ENCODE data around the gene C1GALT1C1L.

GRCh38 chr2:42863949-42864305, 71.5 kb upstream of the HAAO start:
- RAMPAGE, long total RNA, result no peak
- RRBS, result 93% methylated on average over 2 of the region's 8 CpGs

DNA sequence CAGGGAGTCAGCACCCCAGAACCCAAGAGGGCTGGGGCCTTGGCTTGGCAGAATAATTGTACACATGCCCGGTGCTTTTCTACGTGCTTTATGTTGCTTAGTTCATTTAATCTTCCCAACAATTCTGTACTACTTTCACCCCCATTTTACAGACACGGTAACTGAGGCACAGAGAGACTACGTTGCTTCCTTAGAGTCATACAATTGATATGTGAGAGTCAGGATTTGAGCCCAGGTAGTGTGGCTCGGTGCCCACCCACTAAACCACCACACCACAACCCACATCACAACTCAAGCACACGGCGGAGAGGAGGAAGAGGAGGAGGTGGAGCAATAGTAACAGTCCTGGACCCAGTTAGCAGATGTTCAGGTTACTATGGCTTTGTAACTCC, 167.3 kb downstream of the ZFP36L2 start:
- RAMPAGE, long total RNA, result no peak
- RRBS, result no CpG with 5 or more reads among the region's 7 CpGs

GRCh38 chr2:43074877-43075693, 151.3 kb downstream of the ZFP36L2 start:
- RAMPAGE, long total RNA, result no peak
- RRBS, result no CpG with 5 or more reads among the region's 6 CpGs

DNA sequence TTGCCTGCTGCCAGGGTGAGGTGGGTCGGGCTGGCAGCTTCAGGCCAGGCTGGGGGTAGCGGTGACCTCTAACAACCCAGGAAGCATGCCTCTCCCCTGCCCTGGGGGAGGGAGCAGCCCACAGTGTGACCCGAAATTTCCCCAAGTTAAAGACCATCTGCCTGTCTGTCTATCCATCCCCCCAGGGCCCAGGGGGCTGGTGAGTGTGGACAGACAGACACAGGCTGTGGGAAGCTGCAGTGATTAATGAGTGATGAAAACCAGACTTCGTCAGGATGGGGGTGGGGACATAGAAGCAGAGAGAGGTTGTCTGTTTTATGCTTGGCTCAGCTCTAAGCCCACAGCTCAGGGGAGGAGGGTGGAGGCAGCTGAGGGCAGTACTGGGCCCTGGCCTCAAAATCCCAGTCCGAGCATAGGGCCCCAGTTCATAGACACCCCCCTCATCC, 144.0 kb downstream of the ZFP36L2 start:
- RAMPAGE, long total RNA, result no peak
- RRBS, result no CpG with 5 or more reads among the region's 5 CpGs

GRCh38 chr2:43155817-43156528, 70.4 kb downstream of the ZFP36L2 start:
- RAMPAGE, long total RNA, result no peak
- RRBS, result 14% methylated on average over 2 of the region's 16 CpGs

GRCh38 chr2:43168233-43168715, 58.1 kb downstream of the ZFP36L2 start:
- RAMPAGE, long total RNA, result no peak
- RRBS, result no CpG with 5 or more reads among the region's 9 CpGs

GRCh38 chr2:43210546-43211175, 15.7 kb downstream of the ZFP36L2 start:
- RAMPAGE, long total RNA, result no peak
- RRBS, result no CpG with 5 or more reads among the region's 19 CpGs

GRCh38 chr2:43219885-43220782, 6.3 kb downstream of the ZFP36L2 start:
- RAMPAGE, long total RNA, result no peak
- RRBS, result 2% methylated on average over 11 of the region's 27 CpGs

DNA sequence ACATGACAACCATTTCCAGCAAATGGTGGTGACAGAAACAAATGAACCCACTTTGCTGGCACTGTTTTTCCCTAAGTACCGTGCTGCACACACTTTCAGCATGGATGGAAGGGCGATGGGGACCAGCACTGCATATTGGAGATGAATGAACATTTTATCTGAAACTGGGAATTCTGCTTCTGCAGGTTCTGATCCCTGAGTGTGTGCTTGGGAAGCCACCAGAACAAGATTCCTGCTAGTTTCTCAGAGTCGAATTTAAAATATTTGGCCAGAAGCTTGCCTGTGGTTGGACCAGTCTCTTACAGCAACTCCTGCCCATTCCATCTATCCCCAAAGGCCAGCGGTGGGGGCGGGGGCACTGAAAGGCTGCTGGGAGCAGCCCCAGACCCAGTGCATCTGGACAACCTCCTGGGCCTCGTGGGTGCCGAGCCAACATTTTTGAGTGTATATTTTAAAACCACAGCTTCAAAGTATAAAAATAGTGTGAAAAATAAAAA, 38.5 kb upstream of the ZFP36L2 start:
- RAMPAGE, long total RNA, result no peak
- RRBS, result no CpG with 5 or more reads among the region's 7 CpGs

DNA sequence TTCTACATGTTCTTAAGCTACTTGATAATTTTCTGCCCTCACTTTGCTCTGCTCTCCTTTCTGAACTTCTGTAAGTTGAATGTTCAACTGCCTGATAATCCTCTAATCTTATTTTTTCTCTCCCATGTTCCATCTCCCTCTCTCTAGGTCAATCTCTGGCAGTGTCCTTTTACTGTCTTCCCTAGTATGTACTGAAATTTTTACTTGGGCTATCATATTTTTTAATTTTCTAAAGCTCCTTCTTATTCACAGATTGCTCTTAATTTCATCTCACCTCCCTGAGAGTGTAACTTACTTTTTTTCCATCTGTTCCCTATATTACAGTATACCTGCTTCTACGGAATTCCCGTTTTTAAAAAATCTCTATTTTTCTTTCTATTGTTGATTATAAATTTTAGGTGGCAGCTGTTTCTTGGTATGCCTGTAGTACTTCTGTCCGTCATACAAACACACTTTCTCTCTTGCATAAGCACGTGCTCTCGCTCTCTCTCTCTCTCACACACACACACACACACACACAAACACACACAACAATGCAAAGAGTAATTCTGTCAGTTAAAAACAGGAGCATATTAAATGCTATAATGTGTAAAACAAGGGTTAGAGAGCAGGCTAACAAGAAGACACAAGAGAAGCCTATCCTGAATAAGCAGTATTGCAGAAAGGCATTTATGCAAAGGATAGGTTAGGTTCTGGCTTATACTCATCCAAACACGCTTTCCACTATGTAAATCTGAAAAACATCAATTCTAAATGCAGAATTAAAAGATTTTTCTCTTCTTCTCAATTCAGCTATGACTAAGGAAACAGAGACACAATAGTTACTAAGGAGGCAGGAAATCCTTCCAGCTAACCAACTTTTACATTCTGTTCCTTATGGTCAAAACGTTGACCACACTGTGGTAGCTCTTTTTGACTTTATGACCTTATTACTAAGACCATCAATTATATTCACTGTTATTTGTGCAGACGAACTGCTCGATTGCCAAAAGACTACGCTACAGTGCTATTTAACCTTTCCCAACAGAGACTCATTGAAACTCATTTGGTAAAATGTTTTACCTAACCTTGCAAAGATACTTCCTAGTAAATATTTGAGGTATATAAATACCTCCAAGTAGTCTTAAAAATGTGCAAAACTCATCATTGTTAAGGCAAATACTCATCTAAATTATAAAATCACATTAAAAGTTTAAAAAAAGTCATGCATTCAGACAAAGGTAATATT, 140.4 kb downstream of the THADA start:
- RAMPAGE, long total RNA, result no peak
- RRBS, result no CpG with 5 or more reads among the region's 10 CpGs

DNA sequence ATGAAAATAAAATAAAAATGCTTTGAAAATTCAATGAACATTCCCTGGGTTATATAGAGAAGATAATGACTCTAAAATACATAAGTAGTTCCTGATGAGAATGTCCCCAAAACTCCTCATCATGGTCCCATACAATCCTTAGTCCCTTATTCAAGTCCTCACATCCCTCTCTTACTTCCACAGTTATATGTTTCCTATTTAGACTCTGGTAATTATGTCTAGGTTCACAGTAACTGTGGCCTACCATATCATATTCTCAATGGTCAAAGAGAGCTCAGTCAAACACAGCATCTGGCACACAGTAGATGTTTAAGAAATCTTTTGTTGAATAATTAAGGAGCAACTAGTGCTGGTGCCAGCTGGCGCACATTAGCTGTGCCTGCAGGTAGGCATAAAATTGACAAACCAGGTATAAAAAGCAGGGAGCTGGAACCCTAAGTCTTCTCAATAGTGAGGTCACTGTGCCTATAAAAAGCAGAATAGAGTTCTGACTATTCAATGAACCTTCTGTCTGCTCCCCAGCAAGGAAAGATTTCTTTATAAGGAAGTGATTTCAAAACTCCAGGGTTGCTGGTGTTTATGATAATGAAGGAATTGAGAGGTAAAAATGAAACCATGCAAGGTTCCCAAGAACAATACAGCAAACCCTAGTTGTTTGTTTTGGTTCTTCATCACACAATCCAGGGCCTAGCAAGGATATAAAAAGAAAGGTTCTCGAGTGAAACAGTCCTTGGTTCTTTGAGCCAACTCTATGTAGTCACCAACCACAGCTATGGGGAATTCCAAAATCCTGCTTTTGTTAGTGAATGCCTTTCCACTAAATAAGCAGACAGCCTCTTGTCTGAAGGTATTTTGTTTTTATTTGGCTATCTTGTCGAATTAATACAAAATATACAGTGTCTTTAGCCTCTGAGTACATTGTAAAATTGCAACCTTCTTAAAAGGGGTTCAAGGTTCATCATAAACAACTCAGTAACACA, 76.1 kb downstream of the THADA start:
- RAMPAGE, long total RNA, result no peak
- RRBS, result no CpG with 5 or more reads among the region's 3 CpGs

DNA sequence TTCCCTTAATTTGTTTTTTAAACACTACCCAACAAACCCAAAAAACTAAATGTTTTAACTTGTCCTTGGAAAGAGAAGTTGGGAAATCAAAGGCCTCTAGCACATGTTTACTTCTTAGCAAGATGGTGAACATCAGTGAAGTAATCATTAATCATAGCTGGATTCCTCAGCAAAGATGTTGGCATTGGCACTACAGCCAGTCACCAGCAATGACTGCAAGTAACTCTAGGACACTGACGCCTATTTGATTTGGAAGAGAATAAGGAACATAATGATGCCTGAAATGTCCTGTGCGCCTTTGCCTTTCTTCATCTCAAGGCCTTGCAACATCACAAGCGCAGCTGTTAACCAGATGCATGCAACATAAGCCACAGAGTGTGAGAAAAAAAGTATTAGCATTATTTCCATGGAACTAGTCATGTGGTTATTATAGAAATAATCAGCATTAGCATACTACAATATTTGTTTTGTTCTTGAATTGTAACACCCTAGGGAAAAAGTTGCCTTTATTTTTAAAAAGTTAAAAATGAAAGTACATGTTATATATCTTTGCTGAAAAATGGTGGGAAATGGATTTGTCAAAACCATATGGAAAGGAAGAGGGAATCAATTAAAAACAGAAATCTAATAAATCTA, 55.7 kb downstream of the THADA start:
- RAMPAGE, long total RNA, result no peak
- RRBS, result no CpG with 5 or more reads among the region's 3 CpGs

GRCh38 chr2:43676195-43676868, at the start of gene C1GALT1C1L:
Gene C1GALT1C1L, minus strand, starts transcription at chr2:43676429.
- RAMPAGE, long total RNA, result no peak
- RRBS, result 5% methylated on average over 9 of the region's 28 CpGs

GRCh38 chr2:43844301-43844815, 5.6 kb downstream of the ABCG8 start:
- RAMPAGE, long total RNA, result no peak
- RRBS, result no CpG with 5 or more reads among the region's 6 CpGs

DNA sequence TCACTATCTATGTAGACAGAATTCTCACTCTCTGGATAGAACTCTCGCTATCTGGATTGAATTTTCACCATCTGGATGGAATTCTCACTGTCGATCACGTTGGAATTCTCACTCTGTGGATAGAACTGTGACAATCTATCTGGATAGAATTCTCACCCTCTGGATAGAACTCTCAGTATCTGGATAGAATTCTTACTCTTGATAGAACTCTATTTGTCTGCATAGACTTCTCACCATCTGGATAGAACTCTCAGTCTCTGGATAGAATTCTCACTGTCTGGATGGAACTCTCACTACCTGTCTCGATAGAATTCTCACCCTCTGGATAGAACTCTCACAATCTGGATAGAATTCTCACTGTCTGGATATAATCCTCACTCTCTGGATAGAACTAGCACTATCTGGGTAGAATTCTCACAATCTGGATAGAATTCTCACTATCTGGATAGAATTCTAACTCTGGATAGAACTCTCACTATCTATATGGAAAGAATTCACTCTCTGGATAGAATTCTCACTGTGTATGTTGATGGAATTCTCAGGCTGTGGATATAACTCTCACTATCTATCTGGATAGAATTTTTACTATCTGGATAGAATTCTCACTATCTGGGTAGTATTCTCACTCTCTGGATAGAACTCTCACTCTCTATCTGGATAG, 31.2 kb downstream of the ABCG8 start:
- RAMPAGE, long total RNA, result no peak
- RRBS, result no CpG with 5 or more reads among the region's 4 CpGs

DNA sequence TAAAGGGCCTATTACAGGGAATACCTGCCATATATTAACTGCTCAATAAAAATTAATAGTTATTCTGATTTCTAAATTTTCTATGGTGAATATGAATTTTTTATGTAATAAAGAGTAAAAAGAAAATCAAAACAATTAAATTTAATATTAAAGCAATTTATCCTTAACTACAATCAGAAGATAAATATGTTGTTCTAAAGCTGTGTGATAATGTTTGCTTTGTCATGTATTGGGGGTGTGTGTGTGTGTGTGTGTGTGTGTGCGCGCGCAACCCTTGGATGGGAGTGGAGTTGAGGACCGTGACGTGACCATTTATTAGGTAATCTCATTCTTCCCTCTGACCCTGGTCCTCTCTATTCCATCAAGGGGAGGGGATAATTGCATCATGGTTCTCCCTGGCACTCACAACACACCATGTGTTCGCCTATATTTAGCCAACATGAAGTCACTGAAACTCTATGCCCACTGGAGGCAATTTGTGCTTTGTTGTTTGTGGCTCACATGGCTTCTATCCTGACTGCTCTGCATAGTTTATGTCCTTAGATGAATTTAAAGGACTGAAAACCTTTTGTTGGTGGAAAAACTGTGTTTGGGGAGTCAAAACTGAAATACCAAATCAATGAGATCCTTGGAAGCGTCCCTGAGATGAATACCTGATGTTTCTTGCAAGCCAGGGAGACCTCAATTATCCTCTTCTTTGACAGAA, 79.7 kb upstream of the LRPPRC start:
- RAMPAGE, long total RNA, result no peak
- RRBS, result no CpG with 5 or more reads among the region's 7 CpGs

- RAMPAGE, long total RNA, result no peak
- RRBS, result 2% methylated on average over 14 of the region's 56 CpGs
Observed at GRCh38 chr2:44167665-44168627, 729 bp upstream of the PPM1B start.

DNA sequence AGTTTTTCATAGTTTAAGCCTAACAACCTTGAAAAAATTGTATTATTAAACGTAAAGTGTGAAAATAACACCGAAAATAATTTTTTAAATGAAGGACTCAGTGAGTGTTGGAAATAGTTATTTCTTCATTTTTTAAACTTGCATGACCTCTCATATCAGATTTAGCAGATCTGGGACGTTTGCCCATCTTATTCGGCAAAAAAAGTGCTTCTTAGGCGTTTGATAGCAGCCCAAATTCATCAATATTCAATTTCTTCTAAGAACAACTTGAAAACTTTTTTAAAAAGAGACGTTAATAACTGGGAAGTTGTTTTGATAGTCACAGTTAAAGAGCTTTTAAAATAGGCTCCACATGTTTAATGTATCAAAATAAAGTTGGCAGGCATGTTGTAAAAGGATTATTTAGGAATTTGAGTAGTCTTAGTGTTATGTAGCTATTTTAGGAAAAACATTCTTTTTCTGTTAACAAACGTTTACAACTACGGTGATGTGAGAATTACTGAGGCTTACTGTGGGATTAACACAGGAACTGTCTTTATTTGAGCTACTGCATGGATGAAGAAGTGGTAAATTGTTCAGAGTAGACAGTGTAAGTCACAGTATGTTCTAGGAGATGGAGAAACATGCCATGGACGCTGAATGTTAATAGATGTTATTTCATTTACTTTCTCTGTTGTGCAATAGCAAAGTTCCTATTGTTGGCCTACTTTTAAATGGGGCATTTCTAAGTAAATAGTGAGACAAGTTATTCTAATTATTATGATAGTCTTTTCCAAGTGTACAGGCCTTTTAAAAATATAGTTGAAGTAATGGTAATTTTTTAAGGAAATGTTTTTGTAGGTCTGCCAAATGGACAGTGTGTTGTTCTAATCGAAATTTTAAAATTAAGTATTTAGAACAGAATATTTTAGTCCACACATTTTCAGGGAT, 1.6 kb downstream of the PPM1B start:
- RAMPAGE, long total RNA, result no peak
- RRBS, result no CpG with 5 or more reads among the region's 10 CpGs

DNA sequence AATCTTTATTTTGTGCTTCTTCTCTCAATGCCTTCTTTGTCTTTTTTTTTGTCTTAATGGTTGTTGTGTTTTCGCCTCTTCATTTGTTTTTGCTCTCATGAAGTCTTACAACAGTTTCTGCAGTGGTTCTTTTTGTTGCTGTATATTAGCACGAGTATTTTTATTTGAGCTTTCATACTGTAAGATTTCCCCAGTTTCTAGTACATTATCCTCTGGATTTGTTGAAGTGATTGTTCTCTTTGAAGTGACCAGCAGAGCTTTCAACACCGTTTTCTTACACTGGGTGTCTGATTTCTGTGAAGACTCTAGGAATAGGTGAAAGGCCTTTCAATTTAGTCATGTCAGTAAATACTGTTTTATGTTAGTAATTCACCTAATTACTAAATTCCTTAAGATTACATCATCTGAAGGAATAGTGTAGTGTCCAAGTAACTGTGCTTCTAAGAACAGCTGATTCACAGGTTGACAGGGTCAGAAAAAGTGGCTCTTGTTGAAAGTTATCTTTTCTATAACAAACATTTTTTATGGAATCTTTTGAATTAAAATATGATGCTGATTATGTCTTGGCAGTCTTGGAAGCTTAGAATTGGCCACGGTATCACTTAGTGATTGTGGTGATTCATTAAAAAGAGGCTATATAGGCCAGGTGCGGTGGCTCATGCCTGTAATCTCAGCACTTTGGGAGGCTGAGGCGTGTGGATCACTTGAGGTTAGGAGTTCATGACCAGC, 2.4 kb downstream of the PPM1B start:
- RAMPAGE, long total RNA, result no peak
- RRBS, result no CpG with 5 or more reads among the region's 6 CpGs

GRCh38 chr2:44245584-44246111, 29.6 kb upstream of the SLC3A1 start:
- RAMPAGE, long total RNA, result no peak
- RRBS, result no CpG with 5 or more reads among the region's 3 CpGs